Neural crest cell (in vitro differentiated cells): Measurements from ENCODE around the genes AURKC, ZNF805, ZNF460, ZNF548, ZNF773, ZNF544, ZNF8, ZNF324, SLC27A5 and CHMP2A.

- PRO-cap = no peak
Measured at GRCh38 chr19:57230732-57231320, at the start of gene AURKC. AURKC (plus strand) TSS chr19:57231023.

DNA sequence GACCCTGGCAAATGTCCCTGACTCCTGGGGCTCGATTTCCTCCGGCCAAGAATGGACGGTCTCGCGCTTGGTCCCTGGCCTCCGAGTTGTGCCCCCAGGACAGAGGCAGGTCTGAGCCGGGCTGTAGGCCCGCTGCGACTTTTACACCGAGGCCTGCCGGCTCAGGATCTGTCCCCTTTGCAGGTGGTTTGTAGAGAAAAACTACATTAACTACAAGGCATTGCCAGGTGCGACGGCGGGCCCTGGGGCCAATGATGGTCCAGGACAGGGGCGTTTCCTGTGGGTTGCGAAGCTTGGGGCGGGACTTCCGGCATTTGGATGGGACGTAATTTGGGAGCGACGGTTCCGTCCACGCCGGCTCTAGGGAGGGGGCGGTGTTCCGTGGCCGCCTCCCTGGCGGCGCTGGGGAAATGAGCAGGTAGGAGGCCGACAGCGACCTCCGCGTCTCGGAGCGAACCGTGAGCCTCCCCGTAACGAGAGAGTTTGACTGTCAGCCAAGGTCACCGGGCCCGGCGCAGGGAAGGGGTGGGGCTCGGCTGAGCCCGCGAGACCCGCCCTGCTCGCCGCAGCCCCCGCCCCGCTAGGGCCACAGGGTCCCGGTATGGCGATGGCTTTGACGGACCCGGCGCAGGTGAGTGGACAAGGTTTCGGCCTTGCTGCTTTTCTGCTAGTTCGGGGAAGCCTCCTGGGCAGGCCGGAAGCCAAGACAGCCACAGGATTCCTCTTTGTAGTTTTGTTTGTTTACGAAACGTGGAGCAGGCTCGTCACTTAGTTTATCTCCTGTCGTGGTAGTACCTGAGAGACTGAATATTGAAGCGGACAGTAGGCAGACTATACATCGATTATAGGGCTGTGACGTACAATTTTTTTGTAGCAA, at the start of gene ZNF805:
Gene ZNF805 (plus strand): TSS at position 342 of the 877 bp plus-strand sequence.
- PRO-cap = bidirectional peak, plus-strand start at position 390 of the sequence, minus-strand start at position 115 of the sequence; unidirectional peak, plus-strand start at position 589 of the sequence

- PRO-cap = bidirectional peak, plus-strand start at chr19:57280485, minus-strand start at chr19:57280383; bidirectional peak, plus-strand start at chr19:57280798, minus-strand start at chr19:57280695
Measured at GRCh38 chr19:57280198-57280902, at the start of gene ZNF460. ZNF460 (plus strand) TSS chr19:57280485.

GRCh38 chr19:57308068-57308707, 12.1 kb upstream of the ZNF543 start:
- PRO-cap = no peak

GRCh38 chr19:57317480-57317960, 2.8 kb upstream of the ZNF543 start:
- PRO-cap = no peak

DNA sequence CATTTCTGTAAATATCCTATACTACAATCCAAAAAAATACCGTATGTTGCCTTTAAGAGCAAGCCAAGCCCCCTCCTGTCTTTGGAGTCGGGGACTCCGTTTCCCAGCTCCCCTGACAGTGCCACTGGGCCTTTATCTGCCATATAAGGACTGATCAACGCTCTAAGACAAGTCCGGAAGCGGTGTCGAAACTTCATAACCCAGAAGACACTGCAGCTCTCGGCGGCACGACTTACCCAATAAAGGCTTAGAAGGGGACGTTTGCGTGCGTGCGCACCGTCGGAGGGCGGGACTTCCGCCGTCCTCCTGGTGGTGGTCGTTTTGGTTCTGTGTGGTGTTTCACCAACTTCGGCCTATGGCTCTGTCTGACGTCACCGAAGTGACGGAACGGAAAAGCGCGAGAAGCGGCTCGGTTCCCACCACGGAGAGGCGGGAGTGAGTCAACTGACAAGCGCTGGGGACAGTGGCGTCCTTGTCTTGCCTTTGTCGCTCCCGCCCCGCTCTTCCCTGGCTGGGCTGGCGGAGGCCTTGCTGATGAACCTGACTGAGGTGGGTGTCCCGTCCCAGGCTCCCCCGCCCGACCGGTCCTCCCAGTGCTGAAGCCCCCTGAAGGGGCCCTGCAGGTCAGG, at the start of gene ZNF548:
Gene ZNF548 (plus strand): TSS at position 289 of the 629 bp plus-strand sequence.
- PRO-cap = bidirectional peak, plus-strand start at position 422 of the sequence, minus-strand start at position 152 of the sequence

GRCh38 chr19:57499612-57500281, at the start of gene ZNF773:
ZNF773 (plus strand) TSS chr19:57499938.
- PRO-cap = unidirectional peak, plus-strand start at chr19:57499938

GRCh38 chr19:58228505-58229187, at the start of gene ZNF544:
ZNF544 (plus strand) TSS chr19:58228914.
- PRO-cap = bidirectional peak, plus-strand start at chr19:58228594, minus-strand start at chr19:58228539; bidirectional peak, plus-strand start at chr19:58228917, minus-strand start at chr19:58228828

GRCh38 chr19:58262519-58263250, 16.1 kb upstream of the ZNF8 start:
- PRO-cap = no peak

GRCh38 chr19:58278388-58279107, at the start of gene ZNF8:
ZNF8 (plus strand) TSS chr19:58278955.
- PRO-cap = bidirectional peak, plus-strand start at chr19:58278527, minus-strand start at chr19:58278553; bidirectional peak, plus-strand start at chr19:58278994, minus-strand start at chr19:58278728

GRCh38 chr19:58385065-58385473, 2.0 kb upstream of the RPS5 start:
- PRO-cap = no peak

DNA sequence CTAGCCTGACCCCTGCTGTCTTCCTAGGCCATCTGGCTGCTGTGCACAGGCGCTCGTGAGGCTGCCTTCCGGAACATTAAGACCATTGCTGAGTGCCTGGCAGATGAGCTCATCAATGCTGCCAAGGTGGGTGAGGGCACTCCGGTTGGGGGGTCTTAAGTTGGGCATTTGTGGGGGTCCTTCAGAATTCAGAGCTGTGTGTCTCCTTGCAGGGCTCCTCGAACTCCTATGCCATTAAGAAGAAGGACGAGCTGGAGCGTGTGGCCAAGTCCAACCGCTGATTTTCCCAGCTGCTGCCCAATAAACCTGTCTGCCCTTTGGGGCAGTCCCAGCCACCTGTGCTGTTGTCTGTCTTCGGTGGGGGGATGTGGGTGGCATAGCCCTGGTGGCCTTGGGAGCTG, 986 bp upstream of the RNF225 start:
- PRO-cap = no peak

DNA sequence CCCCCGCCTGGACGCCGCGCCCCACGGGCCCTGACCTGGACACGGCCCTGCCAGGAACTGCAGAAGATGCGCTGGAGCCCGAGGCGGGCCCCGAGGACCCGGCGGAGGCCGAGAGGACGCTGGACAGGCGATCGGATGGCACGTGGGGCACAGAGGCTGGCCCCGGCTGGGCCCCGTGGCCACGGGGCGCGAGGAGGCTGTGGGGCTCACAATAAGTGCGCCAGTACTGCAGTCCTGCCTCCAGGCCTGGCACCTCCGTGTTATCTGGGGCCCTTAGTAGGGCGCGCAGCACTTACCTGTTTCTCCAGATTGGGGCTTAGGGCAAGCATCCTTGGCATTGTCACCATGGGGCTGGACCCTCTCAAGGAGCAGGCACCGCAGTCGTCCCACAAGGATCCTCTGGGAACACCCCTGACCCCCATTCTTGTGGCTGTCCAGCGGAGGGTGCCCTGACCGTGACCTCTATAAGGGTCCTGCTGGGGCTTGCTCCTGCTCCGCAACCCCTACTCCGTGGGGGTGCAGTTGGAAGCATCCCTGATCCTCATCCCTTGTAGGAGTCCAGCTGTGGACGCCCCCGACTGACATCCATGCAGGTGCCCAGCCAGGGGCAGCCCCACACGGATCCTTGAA, 1.5 kb downstream of the RNF225 start:
- PRO-cap = no peak

DNA sequence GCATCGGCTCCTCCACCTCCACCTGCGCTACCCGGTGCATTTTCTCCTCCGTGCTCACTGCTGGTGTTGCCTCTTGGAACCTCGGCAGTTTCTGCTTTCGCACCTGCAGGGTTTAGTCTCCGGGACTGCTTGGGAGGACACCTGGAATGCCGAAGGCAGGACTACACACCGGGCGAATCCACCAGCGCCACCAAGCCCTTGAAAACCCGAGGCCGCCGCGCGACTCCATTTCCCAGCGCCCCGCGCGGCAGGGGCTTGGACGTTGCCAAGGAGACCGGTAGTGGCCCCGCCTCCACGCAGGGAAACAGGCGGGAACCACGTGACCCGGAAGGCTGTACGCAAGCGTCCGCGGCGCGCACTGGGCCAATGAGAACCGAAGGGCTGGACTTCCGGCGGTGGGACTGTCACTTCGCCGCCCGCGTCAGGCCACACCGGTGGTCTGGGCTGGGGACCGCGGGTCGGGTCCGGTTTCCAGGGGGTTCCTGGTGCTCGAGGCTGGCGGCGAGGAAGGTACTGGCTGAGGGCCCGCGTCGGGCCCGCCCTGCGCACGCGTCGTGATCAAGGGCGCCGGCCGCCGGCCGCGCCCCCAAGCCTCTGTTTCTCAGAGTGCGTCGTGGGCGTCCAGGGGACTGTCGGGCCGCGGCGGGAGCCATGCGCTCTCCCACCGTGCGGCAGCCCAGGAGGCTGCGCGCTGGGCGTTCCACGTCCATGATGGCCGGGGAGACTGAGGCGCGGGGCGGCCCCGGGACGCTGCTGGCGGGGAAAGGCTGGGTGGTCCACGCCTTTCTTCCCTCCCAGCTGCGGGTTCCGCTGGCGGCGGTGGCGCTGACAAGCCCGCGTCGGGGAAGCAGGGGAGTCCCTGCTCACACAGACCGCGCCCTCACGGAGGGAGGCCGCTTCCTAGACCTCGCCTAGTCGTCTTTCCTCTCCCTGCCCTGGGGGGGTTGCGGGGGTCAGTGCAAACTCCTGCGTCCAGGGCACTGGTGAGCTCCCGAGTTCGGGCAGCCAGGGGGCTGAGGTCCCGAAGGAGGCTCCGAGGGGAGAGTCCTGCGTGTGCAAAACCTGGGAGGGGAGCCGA, at the start of gene ZNF324:
Gene ZNF324 (plus strand): TSS at position 407 of the 1,078 bp plus-strand sequence.
- PRO-cap = bidirectional peak, plus-strand start at position 429 of the sequence, minus-strand start at position 200 of the sequence

GRCh38 chr19:58511820-58512409, at the start of gene SLC27A5:
SLC27A5 (minus strand) TSS chr19:58511992.
- PRO-cap = no peak

- PRO-cap = bidirectional peak, plus-strand start at chr19:58514200, minus-strand start at chr19:58513966
Measured at GRCh38 chr19:58513548-58514448, 2.0 kb upstream of the SLC27A5 start.

DNA sequence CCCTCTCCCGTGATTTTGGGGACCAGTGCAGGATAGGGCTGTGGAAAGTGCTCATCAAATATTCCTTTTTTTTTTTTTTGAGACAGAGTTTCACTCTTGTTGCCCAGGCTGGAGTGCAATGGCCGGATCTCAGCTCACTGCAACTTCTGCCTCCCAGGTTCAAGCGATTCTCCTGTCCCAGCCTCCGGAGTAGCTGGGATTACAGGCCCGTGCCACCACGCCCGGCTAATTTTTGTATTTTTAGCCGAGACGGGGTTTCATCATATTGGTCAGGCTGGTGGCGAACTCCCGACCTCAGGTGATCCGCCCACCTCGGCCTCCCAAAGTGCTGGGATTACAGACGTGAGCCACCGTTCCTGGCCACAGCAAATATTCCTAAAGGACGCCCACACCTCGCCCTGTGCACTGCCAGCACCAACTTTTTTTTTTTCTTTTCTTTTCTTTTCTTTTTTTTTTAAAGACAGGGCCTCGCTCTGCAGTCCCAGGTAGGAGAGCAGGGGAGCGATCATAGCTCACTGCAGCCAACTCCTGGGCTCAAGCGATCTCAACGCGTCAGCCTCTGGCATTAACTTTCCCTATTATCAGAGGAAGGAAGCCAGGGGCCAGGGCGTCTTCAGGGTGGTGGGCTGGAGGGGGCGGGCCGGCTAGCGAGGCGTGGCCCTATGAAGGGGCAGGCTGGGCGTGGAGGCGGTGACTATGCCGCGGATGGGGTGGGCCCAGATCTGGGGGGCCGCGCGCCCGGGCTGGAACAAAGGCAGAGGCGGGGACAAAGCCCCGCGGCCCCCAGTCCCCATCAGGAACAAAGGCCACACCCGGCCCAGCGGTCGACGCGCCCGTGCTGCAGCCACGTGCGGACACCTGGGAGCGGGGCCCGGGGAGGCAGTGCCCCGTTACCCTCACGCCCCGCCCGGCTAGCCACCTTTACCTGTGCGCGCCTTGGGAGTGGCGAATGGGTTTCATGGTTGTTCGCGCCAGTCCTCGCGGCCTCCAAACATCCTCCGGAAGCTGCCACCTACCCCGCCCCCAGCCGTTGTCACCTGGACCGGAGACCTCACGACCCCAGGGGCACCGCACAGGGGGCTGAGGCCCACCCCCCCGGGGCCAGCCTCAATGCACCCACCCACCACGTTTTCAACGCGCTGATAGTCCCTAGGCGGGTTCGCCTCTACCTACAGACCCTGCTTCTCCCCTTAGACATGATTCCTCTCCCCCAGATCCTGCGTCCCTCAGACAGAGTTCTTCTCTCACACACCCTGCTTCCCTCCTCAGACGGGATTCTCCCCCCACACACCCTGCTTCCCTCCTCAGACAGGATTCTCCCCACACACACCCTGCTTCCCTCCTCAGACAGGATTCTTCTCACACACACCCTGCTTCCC, 5.6 kb upstream of the TRIM28 start:
- PRO-cap = bidirectional peak, plus-strand start at position 719 of the sequence, minus-strand start at position 583 of the sequence; bidirectional peak, plus-strand start at position 1,172 of the sequence, minus-strand start at position 1,035 of the sequence

GRCh38 chr19:58553753-58554771, 843 bp downstream of the CHMP2A start:
- PRO-cap = bidirectional peak, plus-strand start at chr19:58554295, minus-strand start at chr19:58554068

DNA sequence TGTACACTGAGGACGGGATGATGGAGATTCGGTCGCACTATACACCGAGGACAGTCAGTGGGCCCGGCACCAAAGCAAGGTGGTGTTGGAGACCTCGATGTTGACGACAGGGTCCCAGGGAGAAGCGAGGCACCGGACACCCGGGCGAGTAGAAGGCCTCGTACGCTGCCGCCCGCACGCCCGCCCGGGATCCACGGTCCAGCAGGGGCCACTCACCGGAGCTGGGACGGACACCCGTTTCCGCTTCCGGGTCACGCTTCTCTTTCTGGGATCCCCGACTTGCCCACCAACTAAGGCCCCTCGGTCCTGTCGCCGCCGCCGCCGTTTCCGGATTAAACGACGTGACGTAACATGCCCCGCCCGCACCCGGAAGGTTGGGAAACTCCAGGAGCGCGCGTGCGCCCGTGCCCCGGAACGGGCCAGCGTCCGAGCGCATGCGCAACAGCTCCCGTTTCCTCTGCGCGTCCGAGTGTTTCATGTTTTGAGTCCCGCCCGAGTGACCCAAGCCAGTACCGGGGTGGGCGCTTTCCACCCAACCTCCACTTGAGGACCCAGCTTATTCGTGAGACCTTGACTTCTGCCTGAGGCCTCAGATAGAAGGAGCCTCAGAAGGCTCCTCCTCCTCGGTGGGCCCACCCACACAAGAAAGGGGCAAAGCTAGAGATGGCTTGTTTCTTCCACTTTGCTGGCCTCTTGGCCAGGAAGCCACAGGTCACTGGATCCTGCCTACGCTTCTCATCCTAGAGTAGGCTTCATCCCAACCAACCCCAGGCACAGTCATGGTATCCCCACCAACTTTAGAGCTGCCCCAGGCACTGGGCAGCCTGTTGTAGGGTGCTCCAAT, at the start of gene CHMP2A:
Gene CHMP2A (minus strand): TSS at position 334 of the 844 bp plus-strand sequence.
- PRO-cap = bidirectional peak, plus-strand start at position 680 of the sequence, minus-strand start at position 195 of the sequence

DNA sequence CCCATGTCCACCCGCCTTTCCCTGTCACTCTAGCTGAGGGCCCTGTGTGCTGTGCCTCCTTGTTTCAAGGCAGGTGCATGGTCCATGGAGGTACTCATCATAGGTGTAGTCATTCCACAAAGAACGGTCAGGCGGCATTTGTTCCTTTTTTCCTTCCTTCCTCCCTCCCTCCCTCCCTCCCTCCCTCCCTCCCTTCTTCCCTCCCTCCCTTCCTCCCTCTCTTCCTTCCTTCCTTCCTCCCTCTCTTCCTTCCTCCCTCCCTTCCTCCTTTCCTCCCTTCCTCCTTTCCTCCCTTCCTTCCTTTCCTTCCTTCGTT, 3.0 kb upstream of the MZF1 start:
- PRO-cap = no peak